Natural killer cell (primary cell): Measurements from ENCODE around the gene COPRS.

GRCh38 chr17:31859093-31859768, at the start of gene COPRS:
COPRS (minus strand) TSS chr17:31859244.
- PRO-cap: unidirectional peak, minus-strand start at chr17:31859288

DNA sequence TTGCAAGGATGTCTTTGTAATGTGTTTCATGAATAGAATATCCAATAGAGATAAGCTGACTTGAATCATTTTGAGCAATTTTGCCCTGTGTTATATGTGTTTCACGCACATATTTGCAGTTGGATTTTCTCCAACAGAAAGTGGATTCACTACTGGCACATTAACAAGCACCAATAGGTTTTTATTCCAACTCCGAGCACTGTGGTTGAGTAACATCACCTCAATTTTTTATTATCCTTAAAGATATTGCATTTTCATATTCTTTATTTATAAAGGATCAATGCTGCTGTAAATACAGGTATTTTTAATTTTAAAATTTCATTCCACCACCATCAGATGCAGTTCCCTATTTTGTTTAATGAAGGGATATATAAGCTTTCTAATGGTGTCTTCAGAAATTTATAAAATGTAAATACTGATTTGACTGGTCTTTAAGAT, 7.2 kb upstream of the LRRC37B start:
- PRO-cap: no peak

DNA sequence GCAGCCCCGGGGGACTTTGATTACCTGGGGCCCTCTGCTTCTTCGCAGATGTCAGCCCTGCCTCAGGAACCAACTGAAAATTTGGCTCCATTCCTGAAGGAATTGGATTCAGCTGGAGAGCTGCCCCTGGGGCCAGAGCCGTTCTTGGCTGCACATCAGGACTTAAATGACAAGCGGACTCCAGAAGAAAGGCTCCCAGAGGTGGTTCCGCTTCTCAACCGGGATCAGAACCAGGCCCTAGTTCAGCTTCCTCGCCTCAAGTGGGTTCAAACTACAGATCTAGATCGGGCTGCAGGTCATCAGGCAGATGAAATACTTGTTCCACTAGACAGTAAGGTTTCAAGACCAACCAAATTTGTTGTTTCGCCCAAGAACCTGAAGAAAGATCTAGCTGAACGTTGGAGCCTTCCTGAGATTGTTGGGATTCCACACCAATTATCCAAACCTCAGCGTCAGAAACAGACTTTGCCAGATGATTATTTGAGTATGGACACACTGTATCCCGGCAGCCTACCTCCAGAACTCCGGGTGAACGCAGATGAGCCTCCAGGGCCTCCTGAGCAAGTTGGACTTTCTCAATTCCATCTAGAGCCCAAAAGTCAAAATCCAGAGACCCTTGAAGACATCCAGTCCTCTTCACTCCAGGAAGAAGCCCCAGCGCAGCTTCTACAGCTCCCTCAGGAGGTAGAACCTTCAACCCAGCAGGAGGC, 14.3 kb downstream of the LRRC37B start:
- PRO-cap: no peak

DNA sequence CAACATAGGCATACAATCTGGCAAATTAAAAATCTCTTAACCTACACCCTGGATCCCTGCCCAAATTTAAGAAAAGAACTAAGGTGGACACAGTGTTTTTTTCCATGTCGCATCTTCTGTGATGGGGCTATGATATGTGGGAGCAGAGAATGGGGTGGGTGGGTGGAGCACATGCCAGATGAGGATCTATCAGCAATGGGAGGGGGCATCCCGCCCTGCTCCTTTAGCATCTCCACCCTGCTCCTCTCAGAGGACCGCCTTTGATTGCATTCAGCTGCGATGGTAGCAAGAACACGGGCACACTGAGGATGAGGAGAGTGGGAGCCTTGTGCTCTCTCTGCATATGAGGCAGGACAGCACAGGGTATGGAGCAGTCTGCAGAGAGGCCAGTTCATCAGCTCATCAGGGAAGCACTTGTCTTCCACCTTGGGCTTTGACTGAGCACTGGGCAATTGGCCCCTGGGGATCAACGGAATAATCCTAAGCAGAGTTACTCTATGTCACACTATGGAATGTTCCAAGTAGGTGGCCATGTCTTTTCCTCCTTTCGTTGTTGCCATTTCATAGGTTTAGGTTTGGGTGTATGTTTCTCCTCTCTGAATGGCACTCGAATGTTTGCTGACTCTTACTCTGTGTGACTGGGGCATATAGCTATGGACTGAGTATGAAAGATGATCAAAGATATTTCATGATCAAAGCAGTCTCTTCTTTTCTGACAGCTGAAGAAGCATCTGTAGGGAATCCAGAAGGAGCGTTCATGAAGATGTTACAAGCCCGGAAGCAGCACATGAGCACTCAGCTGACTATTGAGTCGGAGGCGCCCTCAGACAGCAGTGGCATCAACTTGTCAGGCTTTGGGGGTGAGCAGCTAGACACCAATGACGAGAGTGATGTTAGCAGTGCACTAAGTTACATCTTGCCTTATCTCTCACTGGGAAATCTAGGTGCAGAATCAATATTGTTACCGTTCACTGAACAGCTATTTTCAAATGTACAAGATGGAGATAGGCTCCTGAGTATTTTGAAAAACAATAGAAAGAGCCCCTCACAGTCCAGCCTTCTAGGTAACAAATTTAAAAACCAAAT, 40.2 kb downstream of the LRRC37B start:
- PRO-cap: no peak

- PRO-cap: no peak
Observed at GRCh38 chr17:32085230-32085526, 57.1 kb upstream of the RHOT1 start.

DNA sequence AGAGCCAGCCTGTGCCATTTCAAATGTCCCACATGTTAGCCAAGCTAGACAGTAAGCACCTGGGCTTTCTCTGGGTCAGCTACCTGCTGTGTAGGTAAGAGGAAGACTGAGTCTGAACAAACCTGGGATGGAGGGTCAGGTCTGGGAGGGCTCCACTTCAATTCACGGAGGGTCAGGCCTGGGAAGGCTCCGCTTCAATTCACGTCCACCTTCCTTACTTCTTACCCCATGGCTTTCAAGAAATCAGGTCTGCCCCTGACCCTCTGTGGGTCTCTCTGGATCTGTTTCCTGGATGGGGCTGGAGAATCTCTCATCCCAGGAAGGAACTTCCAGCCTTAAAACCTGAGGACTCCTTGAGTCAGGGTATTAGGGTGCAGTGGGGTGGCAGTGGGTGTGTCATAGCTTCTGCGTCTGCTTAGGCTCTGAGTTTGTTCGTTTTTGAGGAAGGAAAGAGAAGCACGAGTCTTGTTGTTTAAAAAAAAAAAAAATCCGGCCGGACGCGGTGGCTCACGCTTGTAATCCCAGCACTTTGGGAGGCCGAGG, 23.3 kb downstream of the C17orf75 start:
- PRO-cap: no peak

DNA sequence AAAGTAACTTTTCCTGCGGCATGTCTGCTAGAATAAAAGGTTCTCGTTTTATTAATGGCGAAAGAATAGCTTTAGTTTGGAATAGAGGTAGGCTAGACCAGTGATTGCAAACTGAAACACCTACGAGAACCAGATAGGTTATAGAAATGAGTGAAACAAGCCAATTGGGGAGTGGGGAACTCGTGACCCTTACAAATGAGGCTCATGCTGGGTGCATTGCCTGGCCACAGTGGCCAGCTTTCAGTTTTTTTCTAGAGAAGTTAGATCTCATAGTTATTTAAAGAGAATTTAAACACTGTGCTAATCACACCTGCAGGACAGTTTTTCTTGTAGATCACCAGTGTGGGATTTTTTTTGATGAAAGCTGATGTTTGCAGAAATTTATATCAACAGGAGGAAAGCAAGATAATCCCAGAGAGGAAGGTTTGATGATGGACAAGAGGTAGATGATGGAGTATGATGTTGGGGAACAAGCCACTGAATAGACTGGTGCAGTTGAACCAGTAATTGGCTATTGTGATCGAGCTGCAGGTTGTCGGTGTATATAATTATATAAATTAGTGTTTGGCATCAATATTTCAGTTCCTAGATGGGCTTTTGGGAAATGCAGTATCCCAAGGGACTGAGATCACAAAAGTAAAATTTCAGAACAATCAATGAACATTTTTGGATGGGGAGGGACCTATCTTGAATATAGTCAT, 36.5 kb downstream of the ZNF207 start:
- PRO-cap: no peak

GRCh38 chr17:32396258-32396777, 46.4 kb downstream of the ZNF207 start:
- PRO-cap: no peak

- PRO-cap: no peak
Observed at GRCh38 chr17:32444876-32445467, 662 bp downstream of the PSMD11 start.

DNA sequence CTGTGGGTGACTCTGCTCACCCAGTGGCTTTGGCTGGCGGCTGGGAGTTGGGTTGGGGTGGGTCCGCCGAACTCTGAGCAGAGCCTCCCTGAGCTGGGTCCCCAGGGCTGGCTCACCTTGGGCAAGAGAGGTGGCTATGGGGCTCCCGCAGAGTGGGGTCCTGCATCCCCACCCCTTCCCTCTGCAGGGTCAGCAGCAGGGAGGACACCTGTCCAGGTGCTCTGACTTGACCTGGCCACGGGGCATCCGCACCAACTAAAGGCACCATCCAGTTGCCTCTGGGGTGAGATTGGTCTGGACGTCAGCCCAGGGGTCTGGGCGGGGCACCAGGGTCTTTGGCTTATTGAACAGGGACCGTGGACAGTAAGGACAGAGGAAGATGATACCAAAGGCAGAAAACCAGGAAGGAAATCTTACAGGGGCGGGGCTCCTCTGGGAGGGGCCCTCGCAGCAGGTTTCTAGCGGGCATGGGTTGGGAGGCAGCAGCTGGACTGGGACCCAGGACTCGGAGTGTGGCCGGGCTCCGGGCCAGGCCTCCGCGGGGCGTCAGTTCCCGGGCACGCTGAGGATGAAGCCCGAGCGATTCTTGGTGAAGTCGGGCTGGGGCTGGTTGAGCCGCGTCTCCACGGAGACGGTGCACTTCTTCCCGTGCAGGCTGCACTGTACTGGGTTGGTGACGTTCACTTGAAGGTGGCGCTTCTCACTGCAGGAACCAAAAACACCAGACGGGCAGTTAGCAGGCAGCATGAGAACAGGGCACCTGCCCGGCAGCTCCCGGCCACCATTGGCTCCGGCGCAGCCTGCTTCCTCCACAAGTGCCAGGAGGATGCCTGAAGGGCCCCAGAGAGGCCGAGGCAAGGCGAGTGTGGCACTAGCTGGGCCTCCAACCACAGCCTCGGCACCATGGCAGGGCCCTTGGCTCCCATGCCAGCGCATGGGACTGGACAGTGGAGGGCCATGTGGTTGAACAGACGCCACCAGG, 7.7 kb downstream of the CDK5R1 start:
- PRO-cap: no peak

DNA sequence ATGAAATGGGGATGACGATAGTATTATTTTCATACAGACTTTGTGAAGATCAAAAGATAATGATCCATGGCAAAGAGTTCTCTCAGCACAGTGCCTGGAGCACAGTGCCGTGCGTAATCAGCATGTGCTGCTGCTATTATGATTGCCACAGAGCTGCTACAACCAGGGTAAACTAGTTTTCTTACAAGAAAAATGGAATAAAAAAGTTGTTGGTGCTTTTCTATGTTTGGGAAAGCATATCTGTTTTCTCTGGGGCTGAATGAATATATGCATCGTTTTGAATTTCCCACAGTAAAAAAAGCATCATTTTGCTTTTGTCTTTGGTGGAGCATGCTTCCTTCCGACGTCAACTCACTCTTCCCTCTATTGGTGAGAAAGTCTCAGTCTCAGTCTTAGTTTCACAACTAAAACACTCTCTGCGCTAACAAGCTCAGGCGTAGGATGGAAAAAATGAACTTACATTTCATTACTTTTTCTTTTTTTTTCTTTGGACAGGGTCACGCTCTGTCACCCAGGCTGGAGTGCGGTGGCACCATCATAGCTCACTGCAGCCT, 37.2 kb downstream of the CDK5R1 start:
- PRO-cap: no peak

DNA sequence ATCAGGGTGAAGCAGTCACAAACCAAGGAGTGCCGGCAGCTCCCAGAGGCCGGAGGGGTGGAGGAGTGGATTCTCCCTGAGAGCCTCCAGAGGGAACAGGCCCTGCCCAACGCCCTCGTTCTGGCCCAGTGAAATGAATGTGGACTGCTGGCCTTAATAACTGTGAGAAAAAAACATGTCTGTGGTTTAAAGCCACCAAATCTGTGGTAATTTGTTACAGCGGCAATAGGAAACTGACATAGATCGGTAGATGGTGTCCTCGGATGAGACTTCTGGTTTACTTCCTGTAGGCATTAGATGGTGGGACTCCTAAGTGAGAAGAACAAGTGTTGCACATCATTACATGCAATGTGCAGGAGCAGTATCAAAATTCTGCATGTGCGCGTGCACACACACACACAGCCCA, 42.0 kb downstream of the CDK5R1 start:
- PRO-cap: bidirectional peak, plus-strand start at position 239 of the sequence, minus-strand start at position 130 of the sequence

DNA sequence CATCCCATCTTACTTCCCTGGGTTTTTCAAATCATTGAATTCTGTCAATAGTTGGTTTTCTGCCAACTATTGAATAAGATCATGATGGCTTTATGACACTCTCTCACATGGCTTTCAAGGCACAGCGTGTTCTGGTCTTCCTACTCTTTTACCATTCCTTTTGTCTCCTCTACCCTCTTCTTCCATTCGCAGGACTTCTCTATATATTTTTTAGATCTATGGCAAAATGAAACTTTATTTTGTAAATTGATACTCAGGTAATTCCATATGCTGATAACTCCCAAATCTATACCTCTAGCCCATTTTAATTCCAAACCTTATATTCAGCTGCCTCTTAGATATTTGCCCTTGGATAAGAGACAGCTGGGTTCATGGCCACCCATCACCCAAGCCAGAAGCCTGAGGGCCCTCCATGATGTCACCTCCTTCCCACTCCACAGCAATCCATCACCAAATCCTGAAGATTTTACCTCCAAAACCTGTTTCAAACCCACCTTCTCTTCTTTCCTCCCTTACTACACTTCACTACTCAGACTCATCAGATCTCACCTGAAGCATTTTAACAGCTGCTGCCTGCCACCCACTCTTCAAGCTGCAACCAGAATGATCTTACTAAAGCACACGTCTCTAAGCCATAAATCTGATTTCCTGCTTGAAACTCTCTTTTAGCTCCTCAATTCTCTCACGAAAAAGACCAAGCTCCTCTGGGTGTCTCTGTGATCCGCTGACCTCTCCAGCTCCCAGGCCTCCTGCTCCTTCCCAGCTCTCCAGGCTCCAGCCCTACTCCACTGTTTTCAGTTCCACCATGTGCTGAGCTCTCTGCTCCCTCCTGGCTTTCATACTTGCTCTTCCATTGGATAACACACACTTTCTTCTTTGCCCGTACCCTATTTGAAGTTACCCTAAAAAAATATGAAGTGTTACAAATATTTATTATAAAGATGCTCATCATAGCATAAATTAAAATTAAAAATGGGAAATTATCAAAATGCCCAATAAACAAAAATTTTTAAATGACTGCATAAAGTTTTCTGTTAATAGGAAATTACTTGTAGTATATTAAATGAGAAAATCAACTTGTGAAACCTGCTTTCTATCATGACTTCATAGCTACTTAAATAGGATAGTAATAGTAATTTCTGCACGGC, 46.5 kb downstream of the CDK5R1 start:
- PRO-cap: no peak

- PRO-cap: no peak
Observed at GRCh38 chr17:32772848-32773740, 103.8 kb downstream of the MYO1D start.

DNA sequence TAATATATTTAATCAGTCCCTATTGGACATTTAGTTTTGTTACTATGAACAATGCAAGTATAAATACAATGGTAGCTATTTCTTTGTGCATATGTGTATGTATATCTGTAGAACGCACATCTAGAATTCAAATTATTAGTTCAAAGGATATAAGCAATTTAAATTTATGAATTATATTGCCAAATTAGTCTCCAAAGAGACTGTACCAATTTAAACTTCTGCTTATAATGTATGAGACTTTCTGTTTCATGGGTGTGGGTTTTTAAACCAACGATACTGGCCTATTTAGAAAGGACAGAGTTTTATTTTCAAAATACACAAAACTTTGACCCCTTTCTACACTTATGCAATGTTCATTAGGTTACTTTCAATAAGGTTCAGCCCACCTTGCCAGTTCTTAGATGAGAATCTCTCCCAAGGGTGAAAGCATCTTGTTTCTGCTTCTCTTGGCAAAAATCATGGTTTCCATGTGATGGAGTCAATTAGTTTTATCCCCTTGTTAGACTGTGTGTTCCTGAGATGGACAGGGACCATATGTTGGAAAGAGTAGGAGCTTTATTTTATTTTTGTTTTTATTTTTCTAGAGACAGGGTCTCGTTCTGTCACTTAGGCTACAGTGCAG, 84.7 kb downstream of the MYO1D start:
- PRO-cap: no peak

- PRO-cap: no peak
Observed at GRCh38 chr17:32859296-32860041, 17.5 kb downstream of the MYO1D start.

- PRO-cap: unidirectional peak, minus-strand start at chr17:32877641
Observed at GRCh38 chr17:32877526-32877824, 551 bp upstream of the MYO1D start.

DNA sequence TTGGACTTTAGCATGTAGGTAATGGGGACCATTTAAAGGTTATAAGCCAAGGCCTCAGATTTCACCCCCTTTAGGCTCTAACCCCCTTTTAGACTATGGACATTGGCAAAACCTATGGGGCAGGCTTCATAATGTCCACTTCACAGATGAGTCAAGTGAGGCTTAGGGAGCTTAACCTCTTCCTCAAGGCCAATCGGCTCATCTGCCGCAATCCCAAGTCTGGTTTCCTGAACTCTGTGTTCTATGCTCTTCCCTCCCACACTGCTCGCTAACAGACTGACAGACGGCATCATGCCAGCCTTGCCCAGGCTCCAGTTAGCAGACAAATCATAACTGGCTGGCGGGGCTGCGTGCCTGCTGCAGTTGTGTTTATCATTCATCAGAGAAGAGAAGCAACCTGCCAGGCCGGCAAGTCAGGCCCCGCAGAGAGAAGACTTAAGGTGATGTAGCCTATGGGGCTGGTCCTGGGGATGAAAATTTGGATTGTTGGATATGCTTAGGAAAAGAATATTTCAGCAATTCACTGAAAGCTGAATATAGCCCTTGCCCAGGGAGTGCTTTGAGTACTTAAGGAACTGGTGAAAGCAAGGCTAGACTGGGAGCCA, 216.2 kb upstream of the ASIC2 start:
- PRO-cap: no peak

GRCh38 chr17:34134452-34134651, 120.7 kb upstream of the CCL2 start:
- PRO-cap: no peak

GRCh38 chr17:34580586-34581442, 1.4 kb downstream of the TMEM132E start:
- PRO-cap: no peak